Glomerular endothelial cell (primary cell): ENCODE results near the gene HES1.

DNA sequence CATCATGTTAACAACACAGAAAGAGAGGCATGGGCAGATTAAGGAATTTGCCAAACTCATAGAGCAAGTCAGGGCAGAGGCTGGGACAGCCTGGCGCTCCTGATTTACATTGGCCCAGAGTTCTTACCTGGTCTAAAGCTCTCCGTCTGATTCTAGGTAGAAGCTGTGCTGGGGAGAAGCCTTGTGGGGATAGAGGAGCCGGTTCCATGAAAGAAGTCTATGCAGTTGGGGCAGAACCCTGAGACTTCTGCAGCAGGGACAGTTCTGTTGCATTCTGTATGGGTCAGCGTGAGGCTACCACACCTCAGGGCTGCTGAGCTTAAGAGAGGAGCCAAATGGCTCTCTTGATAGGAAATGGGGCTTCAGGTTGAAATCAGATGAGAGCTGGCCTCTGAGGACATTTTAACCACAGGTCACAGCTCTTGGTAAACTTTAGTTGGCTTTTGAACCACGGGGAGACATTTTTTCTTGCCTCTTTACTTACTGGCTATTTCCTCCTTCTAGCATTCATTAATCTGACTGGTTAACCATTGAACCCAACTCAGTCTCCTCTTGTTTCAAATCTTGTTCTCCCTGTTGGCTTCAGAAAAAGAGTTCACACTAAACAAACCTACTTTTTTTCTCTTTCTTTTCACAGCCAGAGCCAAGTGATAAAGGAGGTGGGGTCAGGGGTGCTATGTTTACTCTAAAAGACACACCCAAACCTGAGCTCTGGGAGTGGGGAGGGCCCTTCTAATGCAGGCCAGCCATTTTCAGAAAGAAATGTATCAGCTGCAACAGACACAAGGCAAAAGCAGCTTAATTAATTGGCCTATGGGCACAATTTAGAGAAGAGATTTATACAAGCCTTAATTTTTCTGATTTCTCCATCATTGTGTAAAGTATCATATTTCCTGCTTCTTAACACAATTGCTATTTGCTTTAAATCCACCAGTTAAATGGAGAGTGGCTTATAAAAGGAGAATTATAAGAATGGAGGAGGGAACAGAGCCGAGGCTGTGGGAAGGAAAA is 250.8 kb downstream of the OPA1 start:
- RAMPAGE, long total RNA, result no peak

- RAMPAGE, long total RNA, result no peak
These were observed 254.4 kb downstream of the OPA1 start for GRCh38 chr3:193847264-193848003.

DNA sequence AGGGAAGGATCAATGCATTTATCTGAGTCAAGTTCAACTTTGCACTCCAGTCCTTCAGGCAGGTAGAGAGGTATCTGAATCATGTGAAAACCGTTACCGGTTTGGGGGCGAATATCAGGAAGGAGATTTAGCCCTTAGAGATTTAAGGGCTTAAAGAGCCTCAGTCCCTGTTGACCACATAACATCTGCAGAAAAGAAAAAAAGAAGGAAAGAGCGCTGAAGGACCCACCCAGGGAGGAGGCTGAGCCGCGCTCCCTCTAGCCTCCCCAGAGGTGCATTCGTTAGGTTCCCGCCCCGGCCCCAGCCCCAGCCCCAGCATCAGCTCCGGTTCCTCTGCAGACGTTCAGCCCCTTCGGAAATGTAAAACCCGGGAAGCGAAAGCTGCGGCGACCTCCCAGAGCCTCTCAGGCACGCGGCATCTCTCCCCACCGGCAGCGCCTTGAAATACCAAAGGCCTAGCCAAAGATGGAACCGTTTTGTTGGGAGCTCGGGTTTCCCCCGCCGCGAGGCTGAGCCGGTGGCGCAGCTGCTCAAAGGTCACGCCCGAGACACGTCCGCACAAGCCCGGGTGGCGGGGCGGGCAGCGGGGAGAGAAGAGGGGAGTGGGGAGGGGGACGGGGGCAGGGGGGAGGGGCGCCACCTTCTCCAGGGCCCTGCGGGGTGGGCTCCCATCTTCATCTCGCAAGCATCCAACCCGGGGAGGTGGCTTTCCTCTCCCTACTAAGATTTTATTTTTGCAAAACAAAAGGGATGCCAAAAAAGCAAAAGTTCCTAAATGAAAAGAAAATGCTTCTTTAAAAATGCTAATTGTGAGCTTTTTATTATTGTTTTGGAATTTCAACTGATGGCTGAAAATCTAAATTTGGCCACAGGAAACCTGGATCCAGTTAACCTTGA is 77.7 kb upstream of the HES1 start:
- RAMPAGE, long total RNA, result no peak

- RAMPAGE, long total RNA, result no peak
These were observed 66.0 kb upstream of the HES1 start for GRCh38 chr3:194069902-194070339.

GRCh38 chr3:194135658-194136745 is at the start of gene HES1:
TSS of gene HES1 (plus strand) at chr3:194136148.
- RAMPAGE, long total RNA, result no peak

- RAMPAGE, long total RNA, result no peak
These were observed 4.7 kb downstream of the HES1 start for GRCh38 chr3:194140506-194141137.

GRCh38 chr3:194148443-194149016 is 12.6 kb downstream of the HES1 start:
- RAMPAGE, long total RNA, result no peak

DNA sequence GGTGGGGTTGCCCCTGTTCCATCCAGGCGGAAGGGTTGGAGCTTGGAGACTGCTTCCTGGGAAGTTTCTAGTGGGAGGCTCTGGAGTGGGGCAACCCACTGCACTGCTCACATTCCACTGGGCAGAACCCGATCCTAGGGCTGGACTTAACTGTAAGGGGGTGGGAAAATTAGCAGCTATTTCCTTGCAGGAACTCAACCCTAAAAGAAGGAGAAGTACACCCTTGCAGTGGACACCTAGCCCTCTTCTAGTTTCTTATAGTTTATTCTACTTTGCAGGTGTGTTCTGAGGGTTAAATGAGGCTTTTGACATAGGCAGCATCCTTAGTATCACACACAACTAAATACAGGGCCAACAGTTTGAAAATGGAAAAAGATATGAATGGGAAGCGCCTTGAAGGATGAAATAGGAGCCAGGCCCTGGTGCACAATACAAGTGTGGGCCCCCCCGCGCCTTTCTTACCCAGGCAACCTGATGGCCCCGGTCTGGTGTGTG is 102.1 kb downstream of the CPN2 start:
- RAMPAGE, long total RNA, result no peak

DNA sequence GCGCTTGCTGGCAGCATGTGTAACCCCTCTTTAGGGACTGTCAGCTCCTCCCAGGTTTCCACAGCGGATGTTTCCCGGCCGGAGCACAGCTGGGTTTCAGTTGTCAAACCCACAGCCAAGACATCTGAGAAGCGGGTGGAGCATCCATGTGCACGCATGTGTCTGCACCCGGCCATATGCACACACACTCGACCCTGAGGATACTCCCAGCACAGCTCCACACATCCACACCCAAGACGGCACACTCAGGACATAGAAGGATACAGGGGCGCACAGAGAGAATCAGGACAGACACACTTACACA is 100.4 kb downstream of the CPN2 start:
- RAMPAGE, long total RNA, result no peak

DNA sequence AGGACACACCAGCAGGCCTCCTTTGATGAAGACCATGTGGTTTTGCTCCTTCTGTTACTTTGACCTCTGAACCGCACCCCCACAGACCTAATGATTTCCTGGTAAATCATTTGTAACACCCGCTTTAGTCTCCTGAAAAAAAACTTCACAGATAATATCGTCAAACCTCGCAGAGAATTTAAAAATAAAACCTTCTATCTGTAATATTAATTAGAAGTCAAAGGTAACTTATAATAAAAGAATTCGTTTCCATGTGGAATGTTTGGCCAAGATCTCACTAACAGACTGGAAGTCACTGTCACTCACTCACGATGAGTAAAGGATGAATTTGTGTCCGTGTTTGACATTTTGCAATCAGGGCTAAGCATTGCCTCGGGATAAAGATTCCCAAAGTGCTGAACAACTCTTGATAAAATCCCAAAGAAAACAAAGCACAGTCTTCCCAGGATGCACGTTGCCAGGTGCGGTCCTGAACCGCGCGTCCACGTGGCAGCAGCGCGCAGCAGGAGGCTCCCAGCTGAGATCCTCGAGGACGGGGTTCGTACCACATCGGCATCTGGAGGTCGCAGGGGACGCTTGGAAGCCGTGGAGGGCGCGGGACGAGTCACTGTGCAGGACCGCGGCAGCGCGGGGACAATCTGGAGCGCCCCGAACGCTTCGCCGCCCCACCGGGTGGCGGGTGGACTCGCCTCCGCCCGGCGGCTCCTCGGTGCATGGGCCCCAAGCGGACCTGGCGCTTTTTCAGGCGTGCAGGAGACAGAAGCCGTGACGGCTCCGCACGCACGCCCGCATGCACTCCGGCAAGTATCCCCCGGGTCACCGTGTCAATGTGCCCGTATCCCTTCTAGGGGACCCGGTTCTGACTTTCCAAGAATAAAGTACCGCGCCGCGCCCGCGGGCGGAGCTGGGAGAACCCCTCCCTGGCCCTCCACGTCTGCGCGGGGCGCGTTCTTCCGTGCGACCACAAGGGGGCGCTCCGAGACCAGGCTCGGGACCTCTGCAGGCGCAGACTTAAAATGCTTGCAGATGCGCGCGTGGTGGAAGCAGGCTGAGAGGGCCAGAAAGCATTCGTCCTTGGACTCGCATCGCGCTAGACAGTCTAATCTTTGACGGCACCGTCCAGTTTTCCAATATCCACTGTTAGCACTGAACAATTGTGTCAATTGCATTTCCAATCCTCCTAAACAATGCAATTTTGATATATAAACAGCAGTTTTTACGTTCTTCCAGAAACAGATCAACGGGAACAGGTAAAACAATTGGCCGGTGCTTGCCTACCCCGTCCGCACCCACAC is 17.7 kb downstream of the CPN2 start:
- RAMPAGE, long total RNA, result no peak

GRCh38 chr3:194395992-194396681 is 2.9 kb downstream of the GP5 start:
- RAMPAGE, long total RNA, result no peak

DNA sequence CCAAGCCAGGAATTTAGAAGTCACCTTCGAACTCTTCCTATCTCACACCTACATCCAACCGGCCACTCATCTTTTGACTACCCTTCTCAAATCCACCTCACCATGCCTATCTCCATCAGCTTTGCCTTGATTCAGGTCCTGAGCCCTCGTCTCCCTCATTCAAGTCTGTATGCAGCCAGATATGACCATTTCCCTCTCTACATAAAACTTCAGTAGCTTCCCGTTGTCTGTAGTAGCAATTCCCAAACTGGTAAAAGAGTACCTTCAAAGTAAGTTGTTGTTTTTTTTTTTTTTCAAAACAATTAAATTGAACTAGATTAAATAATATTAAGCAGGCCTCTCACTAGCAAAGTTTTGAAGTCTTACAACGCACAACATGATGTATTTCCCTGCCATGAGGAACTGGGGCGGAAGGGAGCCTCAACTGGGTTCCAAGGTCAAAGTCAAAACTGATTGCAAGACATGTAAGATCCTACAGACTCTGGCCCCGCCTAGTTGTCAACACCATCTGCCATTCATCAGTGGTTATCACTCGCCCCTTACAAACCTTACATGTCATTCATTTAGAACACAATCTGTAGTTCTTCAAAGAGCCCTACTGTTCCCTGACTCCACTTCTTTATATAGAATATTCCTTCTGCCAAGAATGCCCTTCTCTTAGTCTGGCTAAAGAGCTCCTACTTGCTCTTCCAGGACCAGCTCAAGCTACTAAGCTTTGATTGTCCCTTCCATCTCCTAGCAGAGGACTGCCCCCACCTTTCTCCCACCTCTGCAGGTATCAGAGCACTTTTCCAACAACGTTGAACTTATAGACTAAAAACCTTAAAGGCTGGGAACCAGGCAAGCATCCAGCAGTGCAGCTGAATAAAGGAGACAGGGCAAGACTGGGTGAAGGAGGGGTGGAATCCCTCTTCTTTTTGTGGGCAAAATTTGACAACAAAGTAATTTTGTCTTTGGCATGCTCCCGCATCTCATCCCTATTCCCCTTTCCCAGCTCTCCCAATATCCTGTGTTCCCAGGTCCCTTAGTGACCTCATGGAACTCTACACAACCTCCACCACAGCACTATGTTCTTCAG is 10.0 kb downstream of the ATP13A3 start:
- RAMPAGE, long total RNA, result no peak

- RAMPAGE, long total RNA, result no peak
These were observed 1.2 kb downstream of the ATP13A3 start for GRCh38 chr3:194485763-194485862.

DNA sequence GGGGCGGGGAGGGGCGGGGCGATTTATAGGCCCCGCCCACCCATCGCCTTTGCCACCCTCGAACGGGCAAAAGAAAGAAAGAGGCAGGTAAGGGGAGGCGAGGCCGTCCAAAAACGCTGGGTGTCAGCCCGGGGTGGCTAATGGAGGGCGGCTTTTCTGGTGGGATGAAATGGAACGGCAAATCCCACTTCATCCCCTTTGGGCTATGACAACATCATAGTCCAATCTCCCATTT is 201 bp upstream of the ATP13A3 start:
- RAMPAGE, long total RNA, result no peak

DNA sequence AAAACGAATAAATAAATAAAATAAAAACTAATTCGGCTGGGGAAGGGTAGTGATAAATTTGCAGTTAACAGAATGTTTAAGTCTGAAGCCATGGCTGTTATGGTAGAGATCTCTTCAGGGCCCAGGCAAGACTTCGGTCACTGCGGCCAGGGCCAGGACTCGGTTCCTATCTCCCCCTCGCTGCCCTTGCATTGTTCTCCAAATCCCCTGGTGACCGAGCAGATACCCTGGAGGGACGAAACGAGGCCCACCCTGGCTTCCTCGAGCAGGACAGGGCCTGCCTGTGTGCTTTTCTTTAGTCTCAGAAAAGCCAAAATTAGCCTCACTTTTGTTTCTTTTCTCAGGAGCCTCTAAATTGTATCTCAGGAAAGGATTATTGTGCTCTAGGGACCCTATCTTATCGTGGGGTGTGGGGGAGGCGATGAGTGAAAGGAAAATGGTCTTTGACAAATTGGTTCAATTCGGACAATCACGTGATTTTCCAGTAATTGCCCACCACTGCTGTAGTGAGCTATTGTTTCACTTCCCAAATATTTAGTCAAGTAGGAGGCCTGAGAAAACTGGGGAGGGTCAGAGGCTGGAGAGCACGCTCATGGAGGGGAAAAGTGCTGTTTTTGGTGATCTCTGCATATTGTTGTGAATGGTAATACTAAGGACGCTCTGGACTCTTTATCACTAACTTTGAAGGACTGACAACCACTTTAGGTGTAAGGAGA is 61.7 kb downstream of the TMEM44 start:
- RAMPAGE, long total RNA, result no peak

GRCh38 chr3:194630834-194631880 is 2.1 kb downstream of the TMEM44 start:
- RAMPAGE, long total RNA, result no peak

DNA sequence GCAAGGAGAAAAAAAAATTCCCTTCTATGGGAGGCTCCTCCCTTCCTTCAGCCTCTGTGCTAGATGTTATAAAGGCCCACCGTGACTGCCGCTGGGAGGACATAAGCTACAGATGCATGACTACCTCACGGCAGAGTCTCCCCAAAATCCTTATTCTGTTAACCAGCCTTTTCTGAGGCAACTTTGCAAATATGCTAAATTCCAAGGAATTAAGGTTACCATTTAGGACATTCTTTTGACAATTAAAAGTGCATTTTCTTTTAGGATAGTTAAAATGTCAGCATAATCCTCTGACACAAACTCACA is 11.1 kb downstream of the LSG1 start:
- RAMPAGE, long total RNA, result no peak

GRCh38 chr3:194722670-194723188 is 37.0 kb downstream of the FAM43A start:
- RAMPAGE, long total RNA, result no peak

GRCh38 chr3:194769007-194769242 is 83.2 kb downstream of the FAM43A start:
- RAMPAGE, long total RNA, result no peak

DNA sequence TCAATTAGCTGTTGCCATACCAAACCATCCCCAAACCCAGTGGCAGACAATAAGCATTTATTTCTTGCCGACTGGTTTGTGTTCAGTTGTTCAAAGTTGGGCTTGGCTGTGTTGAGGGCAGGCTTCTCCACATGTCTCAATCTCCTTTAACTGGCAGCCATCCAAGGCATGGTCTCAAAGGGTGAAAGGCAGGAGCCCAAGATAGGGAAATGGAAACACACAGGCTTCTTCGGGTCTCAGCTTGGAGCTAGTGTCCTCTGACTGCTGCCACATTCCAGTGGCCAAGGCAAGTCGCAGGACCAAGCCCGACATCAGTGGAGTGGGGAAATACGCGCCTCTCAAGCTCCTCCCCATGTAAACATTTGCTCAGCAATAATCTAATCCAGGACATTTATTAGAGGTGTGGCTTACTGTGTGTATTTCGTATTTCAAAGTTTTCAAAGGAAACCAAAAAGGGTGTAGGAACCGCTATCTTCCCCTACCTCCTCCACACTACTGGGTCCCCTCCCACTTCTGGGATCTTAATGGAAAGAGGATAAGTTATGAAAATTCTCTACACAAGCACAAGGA is 181.6 kb downstream of the FAM43A start:
- RAMPAGE, long total RNA, result no peak